Spinal cord (tissue), 3 donors: ENCODE measurements around a stretch of chr6.

DNA sequence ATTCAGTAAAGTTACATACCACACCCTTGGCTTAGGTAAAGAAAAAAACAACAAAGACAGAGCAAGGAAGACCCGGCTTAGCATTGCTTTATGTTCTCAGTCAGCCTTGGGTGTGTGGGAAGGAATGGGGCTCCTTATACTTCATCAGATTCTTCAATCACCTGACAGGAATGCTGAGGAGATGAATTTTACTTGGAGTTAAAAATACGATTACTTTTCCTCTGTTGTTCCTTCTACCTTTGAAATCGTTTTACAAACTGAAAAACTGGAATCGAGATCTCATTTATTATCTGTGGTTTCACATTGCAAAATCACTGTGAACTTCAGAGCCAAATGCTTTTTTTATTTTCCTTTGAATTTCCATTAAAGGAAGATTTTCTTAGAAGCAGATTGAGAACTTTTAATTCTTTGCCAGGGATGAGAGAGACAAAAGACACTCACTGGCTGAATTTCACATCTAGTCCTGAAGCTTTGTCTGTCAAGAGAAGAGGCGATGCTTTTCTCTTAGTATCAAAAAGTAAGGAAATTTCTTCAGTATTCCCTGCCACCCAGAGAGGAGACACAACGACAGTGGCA, 141.7 kb downstream of the TMEM200A start:
- PRO-cap = no peak
- RAMPAGE, long total RNA = no peak

DNA sequence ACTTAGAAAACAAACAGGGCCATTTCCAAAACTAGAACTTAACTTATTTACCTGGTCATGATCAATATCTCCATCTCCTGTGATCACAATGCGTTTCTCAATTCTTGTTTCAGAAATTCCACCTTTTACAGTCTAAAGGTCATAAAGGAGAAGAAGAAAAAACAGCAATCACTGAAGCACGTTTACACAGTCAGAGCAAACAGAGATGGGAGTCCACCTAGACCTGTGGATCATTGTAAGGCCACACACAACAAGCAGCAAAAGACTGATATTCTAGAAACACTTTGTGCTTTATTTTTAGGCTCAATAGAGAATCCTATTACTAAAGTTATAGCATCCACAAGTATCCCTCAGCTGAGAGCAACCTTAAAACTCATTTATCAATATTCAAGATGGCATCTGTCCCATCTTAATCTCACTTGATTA, 36.4 kb downstream of the SMLR1 start:
- PRO-cap = no peak
- RAMPAGE, long total RNA = no peak

GRCh38 chr6:131530922-131531299, 42.1 kb upstream of the ARG1 start:
- PRO-cap = no peak
- RAMPAGE, long total RNA = no peak

- PRO-cap = no peak
- RAMPAGE, long total RNA = no peak
These were observed 1.2 kb downstream of the ARG1 start for GRCh38 chr6:131573948-131574991.

GRCh38 chr6:131849725-131850225, 42.0 kb downstream of the ENPP1 start:
- PRO-cap = no peak
- RAMPAGE, long total RNA = no peak

DNA sequence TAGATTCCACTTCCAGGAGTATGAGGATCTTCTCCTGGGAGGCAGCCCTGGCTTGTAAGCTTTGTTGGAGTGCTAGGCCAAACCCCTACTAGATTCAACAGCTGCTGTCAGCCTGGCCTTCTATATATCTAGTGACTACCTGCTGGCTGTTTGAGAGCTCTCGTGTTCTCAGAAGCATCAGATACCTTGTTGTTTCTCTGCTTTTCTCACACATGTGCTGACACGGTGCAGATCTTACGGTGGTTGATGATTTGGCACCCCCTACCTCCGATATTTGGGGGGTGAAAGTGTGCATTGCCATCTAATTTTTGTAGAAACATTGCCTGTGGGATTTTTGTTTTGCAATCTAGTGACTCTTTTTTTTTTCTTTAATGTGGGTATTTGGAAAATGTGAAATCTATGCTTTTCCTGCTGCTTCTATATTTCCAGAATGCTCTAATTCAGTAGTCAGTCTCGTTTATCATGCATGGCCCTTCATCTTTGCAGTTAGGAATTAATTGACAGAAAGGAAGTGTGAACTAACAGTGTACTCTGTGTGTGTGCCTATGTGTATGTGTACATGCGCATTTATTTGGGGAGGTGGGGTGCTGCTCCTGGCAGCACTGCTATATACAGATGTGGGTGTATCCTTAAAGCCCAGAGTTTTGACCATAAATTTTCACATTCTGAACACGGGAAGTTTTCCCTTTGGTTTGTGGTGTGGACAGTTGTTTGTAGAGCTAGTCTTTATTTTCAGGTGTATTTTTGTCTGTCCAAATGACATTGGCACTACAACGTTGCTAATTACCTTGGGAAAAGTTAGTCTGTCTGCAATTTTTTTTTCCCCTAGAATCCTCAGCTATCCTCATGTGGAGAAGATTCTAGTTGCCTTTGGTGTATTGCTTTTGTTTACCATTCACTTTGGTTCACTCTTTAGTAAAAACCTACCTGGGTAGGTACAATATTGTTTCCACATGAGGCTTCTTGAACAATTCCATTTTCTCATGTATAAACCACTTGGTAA, 4.4 kb downstream of the CCN2 start:
- PRO-cap = no peak
- RAMPAGE, long total RNA = no peak

- PRO-cap = no peak
- RAMPAGE, long total RNA = no peak
These were observed 198.8 kb downstream of the MOXD1 start for GRCh38 chr6:132202553-132202880.

- PRO-cap = no peak
- RAMPAGE, long total RNA = no peak
These were observed 126.3 kb downstream of the MOXD1 start for GRCh38 chr6:132274883-132275444.

- PRO-cap = no peak
- RAMPAGE, long total RNA = no peak
These were observed 21.6 kb downstream of the STX7 start for GRCh38 chr6:132491264-132491717.

GRCh38 chr6:132598623-132598934, 9.0 kb upstream of the TAAR5 start:
- PRO-cap = no peak
- RAMPAGE, long total RNA = no peak

DNA sequence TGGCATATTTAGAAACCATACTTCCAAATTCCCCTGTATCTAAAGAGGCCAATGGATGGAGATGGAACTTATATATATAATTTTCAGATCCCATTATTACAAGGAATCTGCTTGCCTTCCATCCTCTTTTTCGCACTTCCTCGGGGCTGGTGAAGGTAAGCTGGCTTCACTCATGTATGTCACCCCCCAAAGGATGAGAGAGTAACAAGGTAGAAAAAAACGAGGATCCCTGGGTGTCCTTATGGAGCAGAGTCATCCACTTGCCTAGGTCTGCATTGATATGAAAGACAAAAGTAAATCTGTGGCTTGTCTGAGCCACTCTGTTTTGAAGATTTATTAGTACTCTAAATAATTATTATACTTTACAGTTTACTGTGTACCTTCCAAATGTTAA, 7.0 kb upstream of the TCF21 start:
- PRO-cap = no peak
- RAMPAGE, long total RNA = no peak

DNA sequence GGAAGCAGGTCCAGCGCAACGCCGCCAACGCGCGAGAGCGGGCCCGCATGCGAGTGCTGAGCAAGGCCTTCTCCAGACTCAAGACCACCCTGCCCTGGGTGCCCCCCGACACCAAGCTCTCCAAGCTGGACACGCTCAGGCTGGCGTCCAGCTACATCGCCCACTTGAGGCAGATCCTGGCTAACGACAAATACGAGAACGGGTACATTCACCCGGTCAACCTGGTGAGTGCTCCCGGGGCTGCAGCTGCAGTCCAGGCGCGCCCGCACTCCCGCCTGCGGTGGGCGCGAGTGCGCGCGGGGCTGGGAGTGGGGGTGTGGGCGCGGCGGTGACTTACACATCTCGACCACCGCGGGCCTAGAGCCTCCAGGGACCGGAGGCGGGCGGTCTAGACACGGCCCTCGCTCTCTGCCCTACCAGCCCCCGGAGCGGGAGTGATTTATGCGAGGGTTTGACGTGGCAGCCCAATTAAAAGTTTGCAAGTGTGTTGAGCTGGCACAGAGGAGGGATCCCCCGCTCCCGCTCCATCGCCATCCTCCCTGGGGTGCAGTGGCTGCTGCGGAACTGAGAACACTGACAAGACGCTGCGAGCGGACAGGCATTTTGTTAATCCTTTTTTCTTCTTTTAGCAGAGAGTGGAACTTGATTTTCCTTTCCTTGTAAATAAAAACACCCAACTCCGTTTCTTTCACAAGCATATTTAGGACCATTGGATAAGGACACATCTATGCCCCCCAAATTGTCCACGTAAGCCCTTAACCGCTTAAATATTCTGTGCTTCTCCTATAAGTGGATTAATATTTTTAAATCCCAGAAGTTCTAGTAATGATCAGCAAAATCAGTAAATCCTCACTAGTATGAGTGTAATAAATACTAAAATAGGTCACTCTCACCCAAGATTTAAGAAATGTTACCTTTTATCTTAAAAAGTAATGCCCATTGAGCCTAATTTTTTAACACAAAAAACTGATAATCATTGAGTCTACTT, 1.0 kb downstream of the TCF21 start:
- PRO-cap = no peak
- RAMPAGE, long total RNA = no peak

DNA sequence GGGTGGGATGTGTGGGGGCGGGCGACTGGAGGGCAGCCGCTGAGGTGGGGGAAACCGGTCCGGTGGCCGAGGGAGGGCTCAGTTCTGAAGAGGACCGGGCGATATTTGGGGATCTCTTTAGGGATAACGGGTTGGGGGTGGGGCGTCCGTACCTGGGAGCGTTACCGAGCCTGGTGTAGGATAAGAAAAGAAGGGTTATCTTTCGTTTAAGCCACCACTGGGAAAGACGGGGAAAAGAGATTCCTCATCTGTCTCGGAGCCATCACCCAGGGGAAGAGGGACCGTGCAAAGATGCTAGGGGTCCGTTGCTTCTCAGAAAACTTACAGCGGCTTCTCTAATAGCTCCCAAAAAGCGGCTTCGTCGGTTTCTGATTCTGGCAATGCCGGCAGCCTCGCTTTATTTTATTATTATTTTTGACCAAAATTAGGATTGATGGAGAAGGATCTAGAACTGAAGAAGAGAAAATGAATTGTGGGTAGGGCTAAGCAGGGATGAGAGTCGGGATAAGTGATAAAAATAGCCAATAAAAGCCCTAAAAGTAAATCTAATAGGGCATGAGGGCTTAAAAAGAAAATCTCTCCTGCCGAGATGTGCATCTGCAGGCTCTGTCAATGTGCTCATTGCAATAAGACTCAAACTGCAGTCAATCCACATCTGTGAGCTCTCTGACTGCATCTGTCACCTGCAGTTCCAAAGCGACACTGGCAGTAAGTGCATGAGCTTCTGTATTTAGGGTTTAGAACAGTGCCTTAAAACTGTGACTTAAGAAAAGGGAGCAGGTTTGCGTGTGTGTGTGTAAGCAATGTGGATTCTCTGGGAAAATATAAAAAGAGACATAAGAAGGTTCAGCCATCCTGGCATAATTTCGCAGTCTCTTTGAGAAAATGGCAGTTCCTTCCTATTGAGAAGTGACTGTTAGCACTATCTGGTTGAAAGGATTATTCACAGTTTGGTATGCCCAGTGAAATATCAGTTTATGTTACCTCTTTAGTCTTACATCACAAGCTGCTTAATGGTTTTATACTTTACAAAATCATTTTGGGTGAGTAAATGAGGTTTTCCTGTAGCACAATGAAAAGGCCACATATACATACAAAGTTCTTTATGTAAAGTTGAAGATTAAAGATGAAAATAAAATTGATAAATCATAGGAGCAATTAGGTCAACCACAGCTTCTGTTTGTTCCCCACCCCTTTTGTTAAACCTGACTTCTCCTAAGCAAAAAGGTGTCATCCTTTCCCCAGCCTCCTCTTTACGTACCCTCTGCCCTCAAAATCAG, 956 bp downstream of the TBPL1 start:
- PRO-cap = no peak
- RAMPAGE, long total RNA = no peak

DNA sequence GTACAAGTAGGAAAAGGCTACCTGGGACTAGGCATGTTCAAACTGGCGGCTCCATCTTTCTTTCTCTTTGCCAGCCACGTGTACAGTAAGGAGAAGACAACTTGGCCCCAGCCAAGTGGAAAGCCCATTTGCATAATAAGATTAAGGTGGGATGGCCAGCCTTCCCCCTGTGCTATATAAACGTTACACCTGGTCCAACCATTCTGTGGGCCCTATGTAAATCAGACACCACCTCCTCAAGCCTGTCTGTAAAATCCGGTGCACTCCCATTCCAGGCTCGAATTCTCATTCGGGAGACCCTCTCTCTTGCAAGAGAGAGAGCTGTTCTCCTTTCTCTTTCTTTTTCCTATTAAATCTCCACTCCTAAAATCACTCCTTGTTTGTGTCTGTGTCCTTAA, 27.2 kb upstream of the SLC2A12 start:
- PRO-cap = no peak
- RAMPAGE, long total RNA = no peak

- PRO-cap = no peak
- RAMPAGE, long total RNA = no peak
These were observed 61.6 kb upstream of the SLC2A12 start for GRCh38 chr6:134113980-134114486.

DNA sequence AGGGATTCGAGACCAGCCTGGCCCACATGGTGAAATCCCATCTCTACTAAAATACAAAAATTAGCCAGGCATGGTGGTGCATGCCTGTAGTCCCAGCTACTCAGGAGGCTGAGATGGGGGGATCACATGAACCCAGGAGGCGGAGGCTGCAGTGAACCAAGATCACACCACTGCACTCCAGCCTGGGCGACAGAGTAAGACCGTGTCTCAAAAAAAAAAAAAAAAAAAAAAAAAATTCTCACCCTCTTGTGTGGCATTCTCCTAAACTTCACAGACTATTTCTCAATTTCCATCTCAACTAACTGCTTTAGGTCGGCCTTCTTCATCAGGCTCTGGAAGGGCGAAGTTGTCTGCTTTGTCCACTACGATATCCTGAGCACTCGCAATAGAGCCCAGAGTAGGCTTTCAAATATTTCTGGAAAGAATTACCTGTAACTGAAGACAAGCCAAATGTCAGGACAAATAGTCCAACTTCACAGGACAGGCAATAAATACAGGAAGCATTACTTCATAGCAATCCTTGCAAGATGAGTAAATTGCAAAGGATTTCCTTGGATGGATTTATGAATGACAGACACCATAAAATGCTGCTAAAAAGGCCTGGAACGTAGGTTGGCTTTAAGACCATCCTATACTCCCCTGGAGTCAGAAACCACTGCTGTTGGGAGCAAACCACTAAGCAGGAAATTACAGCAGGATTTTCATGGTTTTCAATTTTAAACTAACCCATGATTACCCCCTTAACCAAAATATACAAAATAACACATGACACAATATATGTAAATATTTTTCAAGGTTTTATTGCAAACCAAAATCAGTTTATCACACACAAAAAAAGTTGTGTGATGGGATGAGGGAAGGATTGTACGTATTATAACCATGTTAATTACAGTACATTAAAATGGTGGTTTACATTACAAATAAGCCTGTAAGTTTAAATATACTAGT, 116.3 kb upstream of the SLC2A12 start:
- PRO-cap = no peak
- RAMPAGE, long total RNA = no peak

DNA sequence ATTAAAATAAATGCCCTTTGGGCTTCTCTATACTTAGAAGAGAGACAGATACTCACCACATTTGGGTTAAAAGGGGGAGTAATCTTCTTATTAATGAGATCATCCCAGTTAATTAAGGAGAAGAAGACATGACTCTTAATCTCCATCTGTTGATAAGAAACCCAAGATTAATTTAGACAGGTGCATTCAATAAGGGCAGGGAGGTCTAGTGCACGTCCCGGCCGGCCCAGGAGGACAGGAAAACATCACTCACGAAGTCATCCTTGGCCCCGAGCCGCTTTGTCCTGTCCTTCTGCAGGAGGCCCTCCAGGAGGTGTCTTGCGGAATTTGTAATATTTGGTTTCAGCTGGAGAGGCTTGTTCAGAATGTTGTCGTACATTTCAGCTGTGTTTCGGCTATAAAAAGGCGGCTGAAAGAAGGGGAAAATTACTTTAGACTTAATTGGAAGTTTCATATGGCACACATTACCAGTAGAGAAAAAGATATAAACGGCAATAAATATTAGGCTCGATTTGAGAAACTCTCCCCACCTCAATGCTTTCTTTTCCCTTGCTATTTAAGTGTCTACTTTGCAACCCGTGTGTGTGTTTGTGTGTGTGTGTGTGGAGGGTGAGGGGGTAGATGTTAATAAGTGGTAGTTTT, 118.5 kb upstream of the SLC2A12 start:
- PRO-cap = no peak
- RAMPAGE, long total RNA = no peak

DNA sequence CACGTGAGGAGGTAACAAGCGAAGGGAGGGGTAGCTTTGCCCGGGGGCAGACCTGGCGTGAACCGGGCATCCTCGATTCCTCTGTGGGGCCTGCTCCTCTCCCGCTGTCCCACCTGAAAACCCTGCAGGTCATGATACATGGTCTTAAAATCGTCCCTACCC, 123.5 kb upstream of the SLC2A12 start:
- PRO-cap = no peak
- RAMPAGE, long total RNA = no peak

DNA sequence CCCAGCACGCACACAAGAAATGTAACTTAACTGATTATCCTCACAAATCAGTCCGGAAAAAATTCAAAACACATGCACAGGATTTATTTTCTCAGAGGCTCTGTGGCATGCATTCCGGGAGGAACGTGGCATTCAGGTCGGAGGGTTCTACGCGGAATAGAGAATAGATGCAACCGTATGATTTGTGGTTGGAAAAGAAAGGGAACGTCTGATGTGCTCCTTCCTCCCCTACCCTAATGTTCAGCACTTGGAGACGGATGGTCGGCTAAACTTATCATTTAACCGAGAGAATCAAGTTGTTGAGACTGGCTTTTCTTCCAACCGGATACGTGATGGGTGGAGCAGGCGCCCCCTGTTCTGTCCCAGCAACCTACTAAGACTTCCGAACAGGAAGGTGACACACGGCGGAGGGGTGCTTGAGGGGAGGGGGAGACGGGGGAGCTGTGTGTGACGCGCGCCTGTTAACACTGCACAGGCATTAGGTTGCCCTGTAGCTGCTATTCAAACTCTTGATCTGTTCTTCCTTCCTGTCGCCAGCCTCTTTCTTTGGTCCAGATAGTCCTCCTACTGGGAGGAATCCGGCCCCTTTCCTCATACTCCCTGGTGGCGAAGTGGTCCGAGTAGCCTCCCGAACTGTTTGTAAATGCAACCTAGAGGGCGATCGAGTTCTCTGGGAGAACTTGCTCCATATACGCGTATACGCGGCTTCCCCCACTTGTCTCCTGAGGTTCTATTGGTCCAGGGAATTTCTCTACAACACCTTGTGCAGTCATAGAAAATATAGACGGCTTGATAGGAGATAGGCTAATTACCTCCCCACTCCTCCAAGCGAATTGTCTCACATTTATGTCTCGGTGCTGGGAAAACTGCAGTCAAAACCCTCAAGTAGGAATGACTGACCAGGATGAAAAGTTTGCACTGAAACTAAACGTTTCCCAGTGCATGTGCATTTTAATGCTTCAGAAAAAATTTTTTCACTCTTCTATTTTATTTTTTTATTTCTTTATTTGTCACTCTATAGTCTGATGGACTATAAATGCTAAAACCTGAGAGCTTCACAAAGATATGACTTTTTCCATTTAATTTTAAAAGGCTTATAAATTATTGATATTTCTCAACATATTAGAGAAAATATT, 125.9 kb upstream of the SLC2A12 start:
- PRO-cap = no peak
- RAMPAGE, long total RNA = no peak

DNA sequence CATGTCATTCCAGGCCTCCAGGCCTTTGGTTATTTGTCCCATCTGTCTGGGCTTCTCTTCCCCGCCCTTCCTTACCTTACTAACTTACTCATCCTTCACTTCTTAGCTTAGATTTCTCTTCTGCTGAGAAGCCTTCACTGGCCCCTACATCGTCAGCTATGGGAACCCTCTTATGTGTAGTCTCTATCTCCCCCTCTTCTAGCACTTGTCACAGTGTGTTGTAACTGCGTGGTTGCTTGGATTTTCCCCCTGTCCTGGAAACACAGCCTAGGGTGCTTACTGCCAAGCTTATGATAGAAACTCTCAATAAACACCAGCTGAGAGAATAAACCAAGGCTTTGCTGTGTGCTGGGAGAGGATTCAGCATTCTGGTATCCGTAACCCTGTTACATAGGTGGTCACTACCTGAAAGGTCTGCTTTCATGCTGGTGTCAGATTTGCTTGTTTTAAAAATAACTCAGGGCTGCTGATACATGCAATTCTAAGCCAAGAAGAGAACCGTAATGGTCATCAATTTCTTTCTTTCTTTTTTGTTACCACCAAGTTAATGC, 68.5 kb downstream of the SGK1 start:
- PRO-cap = no peak
- RAMPAGE, long total RNA = no peak